Metastatic Breast Carcinoma in the Brain (tissue), 10 donors: ENCODE results near the gene MARK3.

- PRO-cap, 10 experiments: no peak in any of the 10 experiments
Observed at GRCh38 chr14:102565475-102565764, 27.0 kb upstream of the RCOR1 start.

DNA sequence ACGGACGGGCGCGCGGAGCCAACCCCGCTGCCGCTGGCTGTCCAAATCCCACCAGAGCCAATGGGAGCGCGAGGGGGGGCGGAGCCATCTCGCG, 137 bp upstream of the RCOR1 start:
- PRO-cap, 10 experiments: no peak in any of the 10 experiments

GRCh38 chr14:102592740-102593685, 564 bp downstream of the RCOR1 start:
- PRO-cap, 10 experiments: peak in 9 of 10 experiments; most common plus-strand start chr14:102593450 (in 8); most common minus-strand start chr14:102593018 (in 5)

DNA sequence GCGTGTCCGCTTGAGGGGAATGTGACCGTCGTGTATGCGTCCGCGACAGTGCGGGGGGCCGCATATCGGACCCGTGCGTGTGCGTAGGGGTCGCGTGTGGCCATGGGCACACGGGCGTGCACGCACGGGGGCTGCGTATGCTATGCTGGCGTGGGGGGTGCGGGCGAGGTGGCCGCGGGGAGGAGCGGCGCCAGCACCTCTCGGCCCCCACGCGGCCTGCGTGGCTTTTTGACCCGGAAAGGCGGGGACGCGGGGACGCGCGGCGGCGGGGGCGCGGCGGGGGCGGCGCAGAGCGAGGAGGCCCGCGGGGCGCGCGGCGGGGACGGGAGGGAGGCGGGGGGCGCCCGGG, 396 bp upstream of the TRAF3 start:
- PRO-cap, 10 experiments: peak in 8 of 10 experiments; most common minus-strand start position 222 of the sequence (in 3)

DNA sequence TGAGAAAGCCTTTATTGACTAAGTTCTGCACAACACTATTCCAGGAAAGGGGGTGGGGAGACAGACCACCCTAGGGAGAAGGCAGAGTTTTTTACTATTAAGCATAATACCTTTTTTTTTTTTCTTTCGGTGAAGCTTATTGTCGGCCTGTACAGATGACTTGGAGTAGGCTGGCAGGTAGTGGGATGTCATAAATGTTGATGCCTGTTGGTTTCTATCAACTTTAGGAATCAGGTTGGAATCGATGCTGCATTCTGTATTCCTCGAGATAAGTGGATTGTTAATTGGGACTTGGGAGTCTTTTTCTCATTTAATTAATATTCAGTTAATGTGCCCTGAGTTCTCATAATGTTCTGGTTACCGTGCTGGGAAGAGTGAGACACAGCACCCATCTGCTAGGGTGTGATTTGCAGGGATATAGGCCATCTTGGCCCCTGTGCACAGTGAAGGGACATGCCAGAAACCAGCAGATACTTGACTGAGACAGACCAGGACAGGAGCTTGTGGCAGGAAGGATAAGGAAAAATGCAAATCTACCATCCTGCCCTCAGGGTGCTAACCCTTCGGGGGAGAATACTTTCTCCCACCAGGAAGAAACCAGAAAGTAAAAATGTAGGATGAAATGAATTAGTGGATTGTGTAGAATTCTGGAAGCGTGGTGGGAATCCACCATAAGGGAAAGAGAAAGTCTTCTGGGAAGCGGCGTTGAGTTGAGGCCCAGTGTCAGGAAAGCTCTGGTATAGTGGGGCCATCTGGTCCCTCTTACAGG, 3.3 kb downstream of the TRAF3 start:
- PRO-cap, 10 experiments: no peak in any of the 10 experiments

- PRO-cap, 10 experiments: no peak in any of the 10 experiments
Observed at GRCh38 chr14:102800136-102800592, 22.9 kb downstream of the TRAF3 start.

DNA sequence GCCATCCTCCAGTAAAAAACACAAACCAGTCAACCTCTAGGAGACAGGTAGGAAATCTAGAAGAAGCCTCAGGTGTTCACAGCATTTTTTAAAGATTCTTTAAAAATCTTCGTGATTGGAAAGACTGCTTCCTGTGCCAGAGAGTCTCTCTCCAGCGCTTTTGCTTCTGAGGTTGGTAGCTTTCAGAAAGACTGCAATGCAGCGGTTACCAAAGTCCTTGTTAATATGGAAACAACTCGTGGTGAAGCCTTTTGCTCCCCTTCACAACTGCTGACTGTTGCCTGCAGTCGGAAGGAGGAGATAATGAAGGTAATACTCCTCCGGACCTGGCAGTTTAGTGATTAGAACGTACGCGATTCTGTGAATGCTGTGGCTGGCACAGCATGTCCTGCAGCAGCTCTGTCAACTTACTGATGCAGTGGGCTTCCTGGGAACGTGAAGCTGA, 50.9 kb downstream of the TRAF3 start:
- PRO-cap, 10 experiments: no peak in any of the 10 experiments

GRCh38 chr14:102933285-102934075, 11.0 kb downstream of the AMN start:
- PRO-cap, 10 experiments: no peak in any of the 10 experiments

DNA sequence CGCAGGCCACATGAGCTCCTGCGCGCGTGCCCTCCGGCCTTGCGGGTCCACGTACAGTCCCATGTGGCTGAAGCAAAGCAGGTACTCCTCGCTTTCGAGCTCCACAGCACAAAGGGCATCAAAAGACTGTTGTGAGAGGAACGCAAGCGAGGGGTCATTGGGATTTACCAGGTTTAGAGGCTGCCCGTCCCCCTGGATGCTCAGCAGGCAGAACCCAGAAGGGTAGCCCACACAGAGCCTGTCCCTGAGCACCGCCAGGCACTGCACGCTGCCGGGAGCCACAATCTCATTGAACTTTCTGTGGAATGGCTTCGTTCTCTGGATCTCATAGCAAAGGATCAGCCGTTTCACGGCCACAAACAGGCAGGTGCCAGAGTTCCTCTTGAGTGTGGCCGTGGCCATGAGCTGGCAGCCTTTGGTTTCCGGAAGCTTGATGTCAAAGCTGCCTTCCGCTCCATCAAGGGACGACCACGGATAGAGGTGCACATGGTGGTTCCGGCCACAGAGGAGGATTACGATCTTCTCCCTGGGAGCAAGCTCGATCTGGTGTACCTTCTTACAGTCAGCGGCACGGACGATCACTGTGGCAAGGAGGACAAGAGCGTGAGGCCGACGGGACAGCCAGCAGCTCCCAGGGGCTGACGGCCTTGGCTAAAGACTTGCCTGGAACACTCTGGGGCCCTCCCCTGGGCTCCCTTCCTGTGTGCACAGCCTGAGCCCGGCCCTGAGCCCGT, 21.6 kb downstream of the AMN start:
- PRO-cap, 10 experiments: no peak in any of the 10 experiments

DNA sequence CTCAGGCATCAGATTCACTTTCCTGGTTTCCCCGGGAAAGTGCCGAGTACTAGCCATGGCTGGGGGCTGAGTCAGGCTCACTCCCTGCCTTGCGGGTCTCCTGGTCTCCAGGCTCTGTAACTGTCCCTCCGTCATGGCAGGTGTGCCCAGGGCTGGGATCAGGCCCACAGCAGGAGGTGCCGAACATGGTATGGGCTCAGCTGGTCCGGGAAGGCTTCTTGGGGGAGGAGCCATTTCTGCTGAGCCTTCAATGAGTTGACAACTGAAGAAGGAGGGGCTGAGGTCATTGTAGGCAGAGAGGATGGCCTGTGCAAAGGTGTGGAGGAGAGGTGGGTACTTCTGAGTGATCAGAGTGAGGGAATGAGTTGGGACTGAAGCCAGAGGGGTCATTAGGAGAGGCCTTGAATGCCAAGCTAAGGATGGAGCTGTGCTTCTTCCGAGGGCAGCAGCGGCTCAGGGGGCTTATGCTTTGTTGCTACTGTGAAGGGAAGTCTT, 745 bp downstream of the EXOC3L4 start:
- PRO-cap, 10 experiments: no peak in any of the 10 experiments

GRCh38 chr14:103116631-103117093, 6.6 kb upstream of the TNFAIP2 start:
- PRO-cap, 10 experiments: no peak in any of the 10 experiments

- PRO-cap, 10 experiments: no peak in any of the 10 experiments
Observed at GRCh38 chr14:103119215-103119472, 4.1 kb upstream of the TNFAIP2 start.

DNA sequence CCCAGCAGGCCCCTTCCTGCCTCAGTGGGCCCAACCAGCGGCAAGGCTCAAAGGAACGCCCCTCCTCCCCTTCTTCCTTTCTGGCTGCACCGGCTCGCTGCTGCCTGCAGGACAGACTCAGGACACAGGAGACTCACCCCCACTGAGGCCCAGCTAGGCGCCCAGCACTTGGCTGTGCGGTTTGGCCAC, 667 bp downstream of the TNFAIP2 start:
- PRO-cap, 10 experiments: peak in 1 of 10 experiments; most common plus-strand start position 71 of the sequence (in 1)

DNA sequence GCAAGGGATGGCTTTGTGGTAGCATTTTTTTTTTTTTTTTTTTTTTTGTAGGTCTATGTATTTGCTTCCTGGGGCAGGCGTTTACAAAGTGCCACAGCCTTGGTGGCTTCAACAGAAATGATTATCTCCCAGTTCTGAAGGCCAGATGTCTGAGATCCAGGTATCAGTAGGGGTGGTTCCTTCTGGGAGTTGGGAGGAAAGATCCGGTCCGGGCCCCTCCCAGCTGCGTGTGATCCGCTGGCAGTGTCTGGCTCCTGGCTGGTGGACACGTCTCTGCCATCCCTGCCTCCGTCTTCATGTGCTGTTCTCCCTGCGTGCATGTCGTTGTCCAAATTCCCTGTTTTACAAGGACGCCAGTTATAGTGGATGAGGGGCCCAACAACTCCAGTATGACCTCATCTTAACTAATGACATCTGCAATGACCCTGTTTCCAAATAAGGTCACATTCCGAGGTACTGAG, 72.9 kb downstream of the TNFAIP2 start:
- PRO-cap, 10 experiments: no peak in any of the 10 experiments

GRCh38 chr14:103273711-103274332, 60.2 kb upstream of the EIF5 start:
- PRO-cap, 10 experiments: no peak in any of the 10 experiments

- PRO-cap, 10 experiments: no peak in any of the 10 experiments
Observed at GRCh38 chr14:103338898-103339987, 5.2 kb downstream of the EIF5 start.

GRCh38 chr14:103385310-103385562, at the start of gene MARK3:
TSS of gene MARK3 (plus strand) at chr14:103385415.
- PRO-cap, 10 experiments: peak in 10 of 10 experiments; most common plus-strand start chr14:103385389 (in 4)

DNA sequence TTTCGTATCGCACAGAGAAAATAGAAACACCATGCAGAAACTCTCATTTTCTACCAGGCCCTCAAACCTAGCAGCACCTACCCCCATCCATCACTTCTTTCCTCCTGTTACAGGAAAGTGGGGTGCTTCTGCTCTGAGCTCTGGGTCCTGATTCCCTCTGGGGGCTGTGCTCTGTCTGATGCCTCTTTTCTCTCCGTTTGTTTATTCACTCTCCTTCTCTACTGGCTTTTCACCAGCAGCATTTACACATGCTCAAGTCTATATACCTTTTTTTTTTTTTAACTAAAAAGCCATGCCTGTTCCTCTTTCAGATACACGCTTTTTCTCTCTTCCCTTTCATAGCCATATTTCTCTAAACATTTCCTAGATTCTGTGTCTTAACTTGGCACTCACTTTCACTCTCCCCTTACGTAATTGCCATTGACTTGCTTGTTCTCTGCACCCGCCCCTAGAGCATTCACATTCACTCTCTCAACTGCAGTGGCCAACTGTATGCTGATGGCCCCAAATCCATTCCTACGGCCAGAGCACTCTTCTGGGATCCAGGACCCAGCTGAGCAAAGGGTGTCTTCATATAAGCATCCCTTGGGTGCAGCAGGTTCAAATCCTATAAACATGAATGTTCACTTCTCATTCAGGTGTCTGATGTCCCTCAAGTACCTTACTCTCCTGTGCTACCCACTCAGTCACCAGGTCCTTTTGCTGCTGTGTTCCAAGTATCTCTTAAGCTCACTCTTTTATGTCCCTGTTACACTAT, 59.6 kb downstream of the CKB start:
- PRO-cap, 10 experiments: no peak in any of the 10 experiments

DNA sequence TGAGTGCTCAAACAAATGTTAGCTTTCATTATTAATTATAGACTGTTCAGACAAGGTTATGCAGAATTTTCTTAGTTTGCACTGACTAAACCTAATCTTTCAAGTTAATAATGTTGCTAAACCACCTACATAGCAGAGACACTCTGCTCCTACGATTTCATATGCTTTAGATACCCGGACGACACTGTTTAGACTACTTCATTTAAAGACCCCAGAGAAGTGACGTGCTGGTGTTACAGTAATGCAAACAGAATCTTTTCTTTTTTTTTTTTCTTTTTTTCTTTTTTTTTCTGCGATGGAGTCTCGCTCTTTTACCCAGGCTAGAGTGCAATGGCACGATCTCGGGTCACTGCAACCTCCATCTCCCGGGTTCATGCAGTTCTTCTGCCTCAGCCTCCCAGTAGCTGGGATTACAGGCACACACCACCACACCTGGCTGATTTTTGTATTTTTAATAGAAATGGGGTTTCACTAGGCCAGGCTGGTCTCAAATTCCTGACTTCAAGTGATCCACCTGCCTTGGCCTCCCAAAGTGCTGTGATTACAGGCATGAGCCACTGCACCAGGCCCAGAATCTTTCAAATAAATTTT, 38.6 kb downstream of the CKB start:
- PRO-cap, 10 experiments: no peak in any of the 10 experiments

DNA sequence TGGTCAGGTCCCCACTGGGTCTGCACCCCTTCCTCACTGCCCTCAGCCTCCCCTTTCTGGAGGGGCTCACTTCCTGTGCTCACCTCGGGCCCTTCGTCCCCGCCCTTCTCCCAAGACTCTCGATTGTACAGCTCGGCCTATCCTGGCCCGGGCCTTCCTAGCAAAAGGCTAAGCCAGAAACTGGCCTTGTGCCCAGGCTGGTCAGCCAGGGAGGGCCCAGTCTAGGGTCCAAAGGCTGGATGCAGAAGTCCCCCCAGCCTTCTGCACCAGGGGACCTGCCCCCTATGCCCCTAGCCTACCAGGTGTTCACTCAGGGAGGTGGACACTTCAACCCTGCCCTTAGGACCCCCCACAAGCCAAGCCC, 4.5 kb downstream of the CKB start:
- PRO-cap, 10 experiments: no peak in any of the 10 experiments